Measurements from ENCODE around the genes SAAL1, HPS5, LDHAL6A and E2F8.

- RRBS, result no CpG with 5 or more reads among the region's 4 CpGs
Observed at GRCh38 chr11:16922504-16923234, 91.5 kb downstream of the PLEKHA7 start.

GRCh38 chr11:16992958-16994036 lies 20.9 kb downstream of the PLEKHA7 start:
- RRBS, result no CpG with 5 or more reads among the region's 5 CpGs

DNA sequence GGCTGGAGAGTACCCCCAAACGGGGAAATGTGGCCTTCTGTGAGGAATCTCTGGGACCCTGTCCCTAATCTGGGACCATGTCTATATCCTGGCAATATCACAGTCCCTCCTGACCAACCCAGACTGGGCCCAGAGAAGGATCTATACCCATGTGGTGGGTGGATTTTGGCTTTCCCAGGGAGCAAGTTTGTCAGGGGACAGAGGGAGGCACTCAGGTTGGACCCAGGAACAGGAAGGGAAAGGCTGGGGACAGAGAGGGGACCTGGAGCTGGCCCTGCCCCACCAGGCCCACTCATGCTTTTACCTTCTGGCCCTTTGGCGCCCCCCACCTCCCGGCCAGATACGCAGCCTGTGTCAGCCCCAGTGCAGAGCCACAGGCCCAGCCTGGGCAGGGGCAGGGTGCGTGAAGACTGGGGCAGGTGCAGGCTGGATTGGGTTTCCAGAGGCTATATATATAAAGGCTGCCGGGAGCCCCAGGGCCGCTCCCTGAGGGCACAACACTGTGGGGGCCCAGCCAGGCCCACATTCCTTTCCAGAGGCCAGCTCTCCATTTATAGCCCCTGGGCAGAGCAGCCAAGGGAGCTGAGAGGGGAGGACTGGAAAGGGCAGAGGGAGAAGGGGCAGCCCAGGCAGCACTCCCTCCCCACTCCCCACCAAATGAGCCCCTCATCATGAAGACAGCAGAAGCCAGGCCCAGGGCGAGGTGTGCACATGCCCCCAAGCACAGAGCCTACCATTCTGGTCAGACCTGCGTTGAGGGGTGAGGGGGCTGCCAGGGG lies 5.1 kb upstream of the MYOD1 start:
- RRBS, result no CpG with 5 or more reads among the region's 9 CpGs

DNA sequence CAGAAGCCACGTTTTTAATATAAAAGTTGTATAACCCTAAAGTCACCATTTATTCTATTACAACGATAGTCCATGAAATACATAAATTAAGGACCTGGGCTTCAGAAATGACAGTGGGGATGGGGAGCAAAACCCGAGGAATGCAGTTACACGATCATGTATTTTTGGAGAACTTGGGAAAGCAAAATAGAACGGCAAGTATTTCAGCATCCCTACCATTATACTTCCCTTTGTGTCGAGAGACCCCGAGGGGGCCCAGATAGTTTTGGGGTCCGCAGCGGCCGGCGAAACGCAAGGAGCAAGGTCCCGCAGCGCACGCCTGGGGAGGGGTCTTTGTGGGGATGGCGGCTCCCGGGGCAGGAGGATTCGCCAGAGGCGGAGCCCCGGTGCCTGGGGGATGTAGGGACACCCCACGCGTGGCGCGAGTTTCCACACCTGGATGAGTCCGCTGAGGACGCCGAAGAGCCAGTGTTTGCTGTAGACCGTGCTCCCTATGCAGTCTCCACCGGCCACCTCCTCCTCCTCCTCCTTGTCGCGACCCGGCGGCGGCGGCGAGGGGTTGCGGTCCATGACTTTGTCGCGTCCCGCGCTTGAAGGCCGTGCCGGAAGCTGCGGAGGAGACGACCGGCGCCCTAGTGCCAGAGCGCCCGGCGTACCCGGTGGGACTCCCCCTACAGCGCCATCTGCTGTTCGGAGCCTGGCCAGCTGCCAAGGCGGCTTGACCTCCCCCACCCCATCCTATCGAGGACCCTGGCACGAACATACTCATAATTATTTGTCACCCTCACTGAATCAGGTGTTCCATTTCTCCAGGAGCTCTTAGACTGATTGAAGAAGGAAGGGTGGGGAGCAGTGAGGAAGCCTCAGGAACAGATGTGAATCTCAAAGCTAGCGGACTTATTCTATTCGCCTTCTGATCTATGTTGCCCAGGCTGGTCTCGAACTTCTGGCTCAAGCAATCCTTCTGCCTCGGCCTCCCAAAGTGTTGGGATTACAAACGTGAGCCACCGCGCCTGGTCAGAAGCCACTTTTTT lies at the start of gene SAAL1:
SAAL1 (minus strand) TSS at position 611 of the 1,034 bp plus-strand sequence.
- RRBS, result 1% methylated on average over 20 of the region's 63 CpGs

DNA sequence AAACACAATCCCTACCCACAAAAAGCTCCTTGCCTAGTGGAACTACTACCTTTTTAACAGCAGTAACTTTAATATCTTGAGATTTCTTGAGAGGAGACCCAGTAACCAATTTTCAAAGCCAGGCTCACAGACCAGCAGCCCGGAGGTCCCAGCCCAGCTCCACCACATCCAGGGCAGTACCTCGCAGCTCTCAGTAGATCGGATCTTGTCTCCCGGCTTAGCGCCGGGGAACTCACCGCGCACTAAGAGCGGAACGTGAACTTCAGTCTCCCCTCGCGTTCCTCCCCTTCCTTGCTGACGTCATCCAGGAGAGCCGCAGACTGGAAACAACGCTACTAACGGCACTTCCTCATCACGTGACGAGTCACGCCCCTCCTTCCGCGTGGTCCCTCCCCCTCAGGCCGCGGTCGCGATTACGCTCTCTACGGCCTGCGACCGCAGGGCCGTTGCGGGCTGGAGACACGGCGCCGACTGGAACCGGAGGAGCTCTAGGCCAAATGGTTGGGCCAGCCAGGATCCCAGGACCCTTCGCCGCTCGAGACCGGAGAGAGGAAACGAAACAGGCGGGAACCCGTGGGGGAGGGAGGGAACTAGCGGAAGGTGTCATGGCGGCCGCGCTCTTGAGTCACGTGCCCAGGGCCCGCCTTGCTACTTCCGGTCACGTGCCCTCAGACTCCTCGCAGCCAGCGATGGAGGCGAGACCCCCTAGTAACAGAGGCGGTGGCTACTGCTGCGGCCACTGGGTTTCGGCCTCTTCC lies at the start of gene HPS5:
HPS5 (minus strand) TSS at position 244 of the 758 bp plus-strand sequence.
- RRBS, result 1% methylated on average over 15 of the region's 56 CpGs

GRCh38 chr11:18383315-18383523 lies 11.1 kb upstream of the LDHA start:
- RRBS, result no CpG with 5 or more reads among the region's 3 CpGs

DNA sequence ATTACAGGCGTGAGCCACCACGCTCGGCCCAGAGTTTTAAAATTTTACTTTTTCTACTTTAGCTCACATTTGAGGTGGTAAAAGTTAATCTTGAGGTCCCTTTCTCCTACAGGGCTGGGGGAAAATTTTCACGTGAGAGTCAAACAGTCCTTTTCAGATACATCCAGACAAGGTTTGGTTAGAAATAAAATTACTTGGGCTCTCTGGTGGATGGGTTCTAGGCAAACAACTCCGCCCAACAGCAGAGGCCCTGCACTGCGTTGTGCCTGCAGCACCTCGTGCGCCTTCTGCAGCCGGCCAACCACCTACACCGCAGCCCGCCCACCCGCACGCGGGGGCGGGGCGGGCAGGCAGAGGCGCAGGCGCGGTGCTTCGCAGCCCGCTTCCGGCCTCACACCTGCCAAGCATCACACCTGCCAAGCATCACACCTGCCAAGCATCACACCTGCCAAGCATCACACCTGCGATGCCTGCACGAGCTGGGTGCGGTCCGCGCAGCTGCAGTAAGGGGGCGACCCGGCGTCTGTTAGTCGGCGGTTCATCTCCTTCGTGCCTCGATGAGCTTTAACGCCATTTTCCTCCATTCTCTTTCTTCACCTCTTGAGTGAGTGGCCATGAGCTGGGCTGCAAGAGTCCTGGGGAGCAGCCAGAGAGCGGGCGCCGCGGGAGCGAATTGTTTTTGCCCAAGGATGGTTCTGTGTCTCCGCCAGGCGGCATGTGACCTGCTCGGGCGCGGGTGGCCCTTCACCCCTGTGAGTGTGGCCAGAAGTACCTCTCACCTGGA lies at the start of gene LDHAL6A:
LDHAL6A (plus strand) TSS at position 382 of the 784 bp plus-strand sequence.
- RRBS, result 22% methylated on average over 10 of the region's 45 CpGs

DNA sequence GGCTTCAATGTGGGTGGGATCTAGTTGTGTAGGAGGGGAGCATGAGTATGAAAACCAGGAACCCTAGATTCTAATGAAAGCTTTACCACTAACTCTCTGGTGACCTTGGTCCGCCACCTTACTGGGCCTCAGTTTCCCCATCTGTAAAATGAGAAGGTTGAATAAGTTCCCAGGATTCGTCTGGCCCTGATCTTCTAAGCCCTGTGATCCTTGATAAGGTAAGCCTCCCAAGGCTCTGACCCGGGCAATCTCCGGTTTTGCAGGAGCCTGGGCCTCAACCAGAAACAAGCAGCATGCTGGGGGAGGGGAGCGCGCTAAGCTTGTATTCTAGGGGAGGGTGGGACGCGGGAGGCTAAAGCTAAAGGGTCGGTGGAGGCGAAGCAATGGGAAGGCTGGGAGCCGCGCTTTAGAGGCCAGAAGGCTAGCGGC lies 868 bp downstream of the PTPN5 start:
- RRBS, result no CpG with 5 or more reads among the region's 13 CpGs

DNA sequence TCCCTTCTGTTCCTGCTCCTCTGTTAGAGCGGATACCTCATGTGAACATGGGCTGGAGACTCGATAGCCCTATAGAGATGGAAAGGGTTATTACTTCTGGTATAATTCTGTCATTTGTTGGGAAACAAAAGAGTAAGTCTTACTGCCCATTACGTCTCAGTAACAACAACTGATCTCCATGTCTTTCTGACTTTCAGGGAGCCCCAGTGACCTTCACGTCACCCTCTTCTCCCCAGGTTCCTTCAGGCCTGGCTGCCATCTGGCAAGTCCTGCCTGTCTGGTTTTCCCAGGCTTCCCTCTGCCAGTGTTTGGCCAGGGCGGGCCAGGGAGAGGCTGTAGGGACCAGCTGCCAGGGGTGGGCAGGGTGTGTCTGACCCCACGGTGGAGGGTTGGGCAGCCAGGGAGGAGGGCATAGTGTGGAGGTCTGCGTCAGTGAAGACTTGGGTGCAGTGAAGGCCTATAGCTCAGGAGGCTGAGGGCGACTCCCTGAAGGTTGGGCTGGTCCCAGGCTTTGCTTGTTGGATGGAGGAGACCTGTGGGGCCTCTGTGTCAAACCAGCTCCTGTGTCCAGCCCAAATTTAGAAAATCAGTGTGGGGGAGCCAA lies 11.9 kb upstream of the MRGPRX2 start:
- RRBS, result no CpG with 5 or more reads among the region's 8 CpGs

GRCh38 chr11:19240781-19241457 lies at the start of gene E2F8:
Gene E2F8 (minus strand): TSS chr11:19240945.
- RRBS, result 1% methylated on average over 60 of the region's 72 CpGs

DNA sequence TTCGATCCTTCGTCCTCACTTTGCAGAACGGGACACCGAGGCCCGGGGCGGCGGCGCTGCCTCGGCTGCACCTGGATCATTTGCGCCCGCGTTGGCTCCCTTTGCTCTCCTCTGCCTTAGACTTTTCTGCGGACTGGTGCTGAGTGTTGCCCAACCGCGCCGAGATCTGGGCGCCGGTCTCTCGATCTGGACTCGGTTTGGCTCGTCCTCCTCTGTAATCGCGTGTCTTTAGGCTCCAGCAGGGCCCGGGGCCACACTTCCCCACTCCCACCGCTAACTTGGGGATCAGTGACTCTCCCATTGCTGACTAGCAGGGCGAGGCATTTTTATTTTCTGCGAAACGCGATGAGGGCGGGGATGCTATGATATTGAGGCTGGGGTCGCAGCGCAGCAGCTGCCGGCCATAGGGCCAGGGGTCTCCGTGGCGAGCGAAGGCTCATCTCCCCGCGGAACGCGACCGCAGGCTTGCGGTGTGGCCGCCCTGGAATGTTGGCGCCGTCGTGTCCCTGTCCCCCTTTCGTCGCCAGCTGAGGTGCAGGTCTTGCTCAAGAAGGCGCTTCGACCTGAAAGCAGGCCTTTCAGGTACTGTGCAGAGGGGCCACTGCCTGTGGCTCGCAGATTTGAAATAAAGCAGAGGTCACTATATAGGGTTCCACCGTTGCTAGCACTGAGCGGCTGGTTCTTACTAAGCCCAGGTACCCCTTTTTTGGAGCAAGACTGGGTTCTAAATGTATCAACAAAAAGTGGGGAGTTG lies 1.8 kb upstream of the E2F8 start:
- RRBS, result 6% methylated on average over 11 of the region's 53 CpGs

DNA sequence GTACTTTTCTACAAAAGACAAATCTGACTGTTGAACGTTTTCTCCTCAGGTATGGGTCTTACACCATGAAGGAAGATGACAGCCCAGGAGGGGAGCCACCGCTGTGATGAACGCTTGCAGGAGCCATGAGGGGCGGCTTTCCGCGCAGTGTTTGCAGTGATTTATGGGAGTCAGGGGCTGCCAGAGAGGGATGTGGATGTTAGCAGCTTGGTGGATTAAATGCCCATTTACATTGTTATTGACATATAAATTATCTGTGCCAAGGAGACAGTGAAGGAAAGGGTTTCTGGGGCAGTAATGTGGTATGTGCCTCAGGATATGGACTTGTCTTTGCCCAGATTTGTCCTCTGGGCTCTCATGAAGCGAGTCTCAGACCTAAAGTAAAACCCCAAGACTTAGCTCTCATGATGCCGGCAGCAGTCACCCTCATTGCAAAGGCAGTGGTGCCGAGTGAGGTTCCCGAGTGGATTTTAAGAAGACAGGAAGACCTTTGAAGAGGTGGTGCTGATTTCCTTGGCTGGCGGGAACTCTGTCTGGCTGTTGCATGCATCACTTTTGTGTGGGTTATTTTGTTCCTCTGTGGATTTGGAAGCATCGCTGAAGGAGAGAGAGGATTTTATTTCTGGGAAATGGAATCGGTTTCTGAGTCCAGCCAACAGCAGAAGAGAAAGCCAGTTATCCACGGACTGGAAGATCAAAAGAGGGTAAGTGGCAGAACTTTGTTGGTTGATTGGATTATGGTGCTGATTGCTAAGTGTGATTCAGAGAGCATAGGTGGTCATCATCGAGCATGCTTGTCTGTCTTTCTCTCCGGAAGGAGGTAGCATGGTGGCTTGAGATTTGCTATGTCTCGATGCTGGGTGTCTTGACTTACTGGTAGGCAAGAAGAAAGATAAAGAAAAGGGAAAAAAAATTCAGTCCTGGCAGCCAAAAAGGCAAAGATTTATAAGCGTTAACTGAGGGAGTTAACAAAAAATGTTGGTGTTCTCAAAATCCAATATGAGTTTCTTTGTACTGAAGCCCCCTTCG lies 109.9 kb upstream of the E2F8 start:
- RRBS, result no CpG with 5 or more reads among the region's 19 CpGs

- RRBS, result no CpG with 5 or more reads among the region's 7 CpGs
Observed at GRCh38 chr11:19453939-19454392, 213.2 kb upstream of the E2F8 start.

DNA sequence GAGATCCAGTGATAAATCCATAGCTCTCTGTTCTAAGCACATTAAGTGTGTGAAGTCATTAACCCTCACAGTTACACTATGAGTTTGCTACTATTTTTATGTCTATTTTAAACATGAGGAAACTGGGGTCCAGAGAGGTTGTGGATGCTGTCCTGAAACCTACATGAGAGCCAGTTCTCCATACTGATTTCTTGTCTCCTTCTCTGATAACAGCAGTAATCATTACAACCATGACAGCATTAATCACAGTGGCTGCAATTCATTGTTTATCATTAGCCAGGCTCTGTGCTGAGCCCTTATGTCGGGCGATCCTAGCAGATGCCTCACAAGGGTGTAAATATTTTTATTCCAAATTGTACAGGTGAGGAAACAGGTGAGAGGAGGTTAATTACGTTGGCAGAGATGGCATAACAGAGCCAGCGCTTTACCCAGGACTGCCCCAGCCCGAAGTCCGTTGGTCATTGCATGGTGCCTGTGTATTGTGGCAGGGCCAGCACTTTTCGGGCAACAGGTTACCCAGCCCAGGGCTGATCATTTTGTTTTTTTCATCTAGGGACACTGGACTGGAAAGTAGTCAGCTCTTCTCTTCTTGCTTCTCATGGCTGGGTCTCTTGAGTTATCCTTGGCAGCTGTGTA lies 202.3 kb upstream of the NAV2 start:
- RRBS, result no CpG with 5 or more reads among the region's 7 CpGs

DNA sequence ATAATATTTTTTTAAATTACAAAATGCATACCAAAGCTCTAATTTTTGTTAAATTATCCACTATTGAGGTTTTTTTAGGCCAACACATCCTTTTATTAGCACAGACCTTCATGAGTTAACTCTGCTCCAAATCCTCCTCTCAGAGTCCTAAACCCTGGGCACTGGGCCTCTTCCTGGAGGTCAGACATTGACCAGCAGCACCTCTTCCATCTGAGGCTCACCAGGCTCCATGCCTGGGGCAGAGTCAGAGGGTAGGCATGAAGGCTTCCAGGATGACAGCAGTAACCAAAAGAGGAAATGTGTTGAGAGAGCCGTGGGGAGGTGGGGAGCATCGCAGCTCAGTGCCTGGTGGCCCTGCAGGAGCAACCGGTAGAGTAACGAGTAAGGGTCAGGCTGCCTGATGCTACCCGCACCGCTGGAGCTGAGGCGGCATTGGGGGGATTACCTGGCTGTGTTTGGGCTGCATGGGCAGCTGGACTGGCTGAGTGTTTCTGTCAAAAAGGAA lies 9.5 kb upstream of the NAV2 start:
- RRBS, result no CpG with 5 or more reads among the region's 7 CpGs

GRCh38 chr11:19713545-19714268 lies 1.1 kb downstream of the NAV2 start:
- RRBS, result 2% methylated on average over 20 of the region's 50 CpGs

- RRBS, result no CpG with 5 or more reads among the region's 6 CpGs
Observed at GRCh38 chr11:19723548-19724290, 11.1 kb downstream of the NAV2 start.

DNA sequence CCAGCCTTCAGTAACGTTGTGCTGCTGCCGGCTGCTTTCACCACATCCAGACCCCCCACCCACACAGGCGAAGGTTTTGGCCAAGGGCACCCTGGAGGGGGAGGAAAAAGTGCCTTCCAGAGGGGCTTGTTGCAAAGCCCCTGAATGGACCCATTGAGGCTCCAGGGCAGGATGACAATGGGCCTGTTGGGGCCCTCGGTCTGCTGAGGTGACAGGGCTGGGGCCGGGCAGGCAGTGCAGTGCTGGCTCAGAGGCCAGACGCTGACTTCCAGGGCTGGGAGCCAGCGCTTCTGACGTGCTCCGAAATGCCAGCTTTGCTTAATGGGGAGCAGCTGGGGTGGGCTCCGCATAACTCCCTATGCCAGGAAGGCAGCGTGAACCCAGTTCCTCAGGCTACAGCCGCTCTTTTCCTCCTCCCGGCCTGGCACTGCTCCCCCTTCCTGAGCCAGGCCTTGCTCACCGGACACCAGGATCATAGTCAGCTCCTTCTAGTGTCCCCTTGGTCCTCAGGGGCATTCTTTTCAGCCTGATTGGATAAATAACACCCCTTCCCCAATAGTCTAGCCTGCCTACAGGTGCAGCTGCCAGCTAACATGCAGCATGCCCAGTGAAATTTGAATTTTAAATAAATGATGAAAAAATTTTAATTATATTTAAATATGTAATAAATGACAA lies 17.8 kb downstream of the NAV2 start:
- RRBS, result 65% methylated on average over 1 of the region's 14 CpGs

GRCh38 chr11:19733200-19733682 lies 20.6 kb downstream of the NAV2 start:
- RRBS, result no CpG with 5 or more reads among the region's 5 CpGs